Myometrial cell (primary cell): ENCODE measurements around a stretch of chr1.

- RAMPAGE, long total RNA, result no peak
These were observed 43.8 kb downstream of the TAFA3 start for GRCh38 chr1:112762379-112763109.

DNA sequence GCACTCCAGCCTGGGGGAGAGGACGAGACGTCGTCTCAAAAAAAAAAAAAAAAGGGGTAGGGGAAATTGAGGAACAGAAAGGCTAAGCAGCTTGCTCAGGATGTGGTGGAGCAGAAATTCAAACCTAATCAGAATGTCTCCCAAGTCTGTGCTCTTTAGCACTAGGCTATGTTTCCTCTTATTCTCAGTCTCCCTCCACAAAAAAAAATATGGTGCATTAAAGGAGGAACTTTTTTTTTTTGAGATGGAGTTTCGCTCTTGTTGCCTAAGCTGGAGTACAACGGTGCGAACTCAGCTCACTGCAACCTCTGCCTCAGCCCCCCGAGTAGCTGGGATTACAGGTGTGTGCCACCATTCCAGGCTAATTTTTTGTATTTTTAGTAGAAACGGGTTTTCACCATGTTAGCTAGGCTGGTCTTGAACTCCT, 114.1 kb downstream of the SLC16A1 start:
- RAMPAGE, long total RNA, result no peak

GRCh38 chr1:112871142-112871460, 84.9 kb downstream of the SLC16A1 start:
- RAMPAGE, long total RNA, result no peak

DNA sequence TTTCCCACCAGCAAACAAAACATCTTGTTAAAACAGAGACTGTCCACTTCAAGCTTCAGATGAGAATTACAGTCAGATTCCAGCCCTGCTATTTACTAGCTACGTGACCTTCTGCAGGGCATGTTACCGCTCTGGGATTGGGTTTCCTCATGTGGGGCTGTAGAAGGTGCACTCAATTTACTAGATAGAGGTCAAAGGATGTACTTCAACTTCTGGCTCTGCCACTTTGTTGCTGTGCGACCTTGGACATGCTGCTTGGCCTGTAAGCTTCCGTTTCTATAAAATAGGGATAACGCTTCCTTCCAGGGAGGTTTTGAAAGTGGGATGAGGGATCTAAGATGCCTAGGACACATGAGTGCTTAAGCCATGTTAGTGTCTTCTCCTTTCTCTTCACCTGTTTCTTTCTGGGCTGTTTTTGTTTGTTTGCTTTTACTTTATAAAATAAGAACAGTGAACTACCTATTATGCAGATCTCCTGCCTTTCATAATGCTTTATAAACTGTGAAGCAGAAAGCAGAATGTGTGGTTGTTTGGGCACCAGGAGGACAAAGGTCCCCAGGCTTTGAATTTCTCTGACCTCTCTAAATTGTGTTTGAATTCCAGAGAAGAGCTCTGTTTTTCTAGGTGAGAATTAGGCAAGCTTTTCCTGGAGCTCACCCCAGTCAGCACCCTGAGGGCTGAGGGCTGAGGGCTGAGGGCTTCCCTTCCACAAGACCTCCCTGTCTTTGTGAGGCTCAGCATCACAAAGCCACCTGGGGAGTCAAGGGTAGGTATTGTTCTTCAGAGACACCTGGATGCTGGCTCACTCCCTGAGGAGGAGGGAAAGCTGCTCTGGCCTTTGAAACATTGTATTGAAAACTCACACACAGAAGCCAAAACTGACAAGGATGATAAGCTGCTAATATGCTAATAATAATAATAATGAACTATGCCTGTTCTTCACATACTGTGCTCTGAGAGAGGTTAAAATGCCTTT, 45.7 kb upstream of the LRIG2 start:
- RAMPAGE, long total RNA, result no peak

DNA sequence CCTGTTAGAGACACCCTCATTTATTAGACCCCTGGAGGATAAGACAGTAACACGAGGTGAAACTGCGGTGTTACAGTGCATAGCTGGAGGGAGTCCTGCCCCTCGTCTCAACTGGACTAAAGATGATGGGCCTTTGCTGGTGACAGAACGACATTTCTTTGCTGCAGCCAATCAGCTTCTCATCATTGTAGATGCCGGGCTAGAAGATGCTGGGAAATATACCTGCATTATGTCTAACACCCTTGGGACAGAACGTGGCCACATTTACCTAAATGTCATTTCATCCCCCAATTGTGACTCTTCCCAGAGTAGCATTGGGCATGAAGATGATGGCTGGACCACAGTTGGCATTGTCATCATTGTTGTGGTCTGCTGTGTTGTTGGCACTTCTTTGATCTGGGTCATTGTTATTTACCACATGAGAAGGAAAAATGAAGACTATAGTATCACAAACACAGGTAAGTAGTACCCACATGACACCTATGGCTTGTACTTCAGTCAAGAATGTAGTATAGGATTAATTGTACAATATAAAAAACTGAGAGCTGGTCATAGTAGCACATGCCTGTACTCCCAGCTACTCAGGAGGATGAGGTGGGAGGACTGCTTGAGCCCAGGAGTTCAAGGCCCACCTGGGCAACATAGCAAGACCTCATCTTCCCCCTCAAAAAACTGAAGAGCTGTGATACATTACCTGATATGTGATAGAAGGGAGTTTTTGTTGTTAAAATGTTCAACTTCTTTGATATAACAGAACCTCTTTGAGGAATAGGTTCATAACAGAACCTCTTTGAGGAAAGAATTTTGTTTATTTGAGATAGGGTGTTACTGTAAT, 41.6 kb downstream of the LRIG2 start:
- RAMPAGE, long total RNA, result no peak

GRCh38 chr1:113206823-113207580, 134.0 kb downstream of the LRIG2 start:
- RAMPAGE, long total RNA, result no peak

- RAMPAGE, long total RNA, result no peak
These were observed 147.8 kb upstream of the MAGI3 start for GRCh38 chr1:113242457-113243010.

- RAMPAGE, long total RNA, result no peak
These were observed 48.0 kb downstream of the MAGI3 start for GRCh38 chr1:113438194-113438753.

DNA sequence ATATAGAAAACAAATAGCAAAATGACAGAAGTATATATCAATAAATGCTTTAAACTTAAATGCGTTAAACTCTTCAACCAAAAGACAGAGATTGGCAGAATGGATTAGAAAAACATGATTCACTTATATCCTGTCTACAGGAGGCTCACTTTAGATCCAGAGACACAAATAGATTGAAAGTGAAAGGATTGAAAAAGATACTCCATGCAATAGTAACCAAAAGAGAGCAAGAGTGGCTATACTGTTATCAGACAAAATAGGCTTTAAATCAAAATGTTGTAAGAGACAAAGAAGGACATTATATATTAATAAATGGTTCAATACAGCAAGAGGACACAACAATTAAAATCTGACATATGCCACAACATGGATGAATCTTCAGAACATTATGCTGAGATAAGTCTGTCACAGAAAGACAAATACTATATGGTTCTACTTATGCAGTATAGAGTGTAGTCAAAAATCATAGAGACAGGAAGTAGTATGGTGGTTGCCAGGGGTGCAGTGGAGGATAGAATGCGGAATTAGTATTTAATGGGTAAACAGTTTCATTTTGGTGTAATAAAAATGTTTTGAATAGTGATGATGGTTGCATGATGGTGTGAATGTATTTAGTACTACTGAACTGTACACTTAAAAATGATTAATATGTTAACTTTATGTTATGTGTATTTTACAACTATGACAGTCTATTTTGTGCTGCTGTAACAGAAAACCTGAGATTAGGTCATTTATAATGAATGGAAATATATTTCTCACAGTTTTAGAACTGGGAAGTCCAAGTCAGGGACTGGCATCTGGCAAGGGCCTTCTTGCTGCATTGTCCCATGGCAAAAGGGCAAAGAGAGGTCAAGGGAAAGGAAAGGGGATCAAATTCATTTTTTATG, 56.4 kb downstream of the MAGI3 start:
- RAMPAGE, long total RNA, result no peak

GRCh38 chr1:113506371-113507122, 116.2 kb downstream of the MAGI3 start:
- RAMPAGE, long total RNA, result no peak

DNA sequence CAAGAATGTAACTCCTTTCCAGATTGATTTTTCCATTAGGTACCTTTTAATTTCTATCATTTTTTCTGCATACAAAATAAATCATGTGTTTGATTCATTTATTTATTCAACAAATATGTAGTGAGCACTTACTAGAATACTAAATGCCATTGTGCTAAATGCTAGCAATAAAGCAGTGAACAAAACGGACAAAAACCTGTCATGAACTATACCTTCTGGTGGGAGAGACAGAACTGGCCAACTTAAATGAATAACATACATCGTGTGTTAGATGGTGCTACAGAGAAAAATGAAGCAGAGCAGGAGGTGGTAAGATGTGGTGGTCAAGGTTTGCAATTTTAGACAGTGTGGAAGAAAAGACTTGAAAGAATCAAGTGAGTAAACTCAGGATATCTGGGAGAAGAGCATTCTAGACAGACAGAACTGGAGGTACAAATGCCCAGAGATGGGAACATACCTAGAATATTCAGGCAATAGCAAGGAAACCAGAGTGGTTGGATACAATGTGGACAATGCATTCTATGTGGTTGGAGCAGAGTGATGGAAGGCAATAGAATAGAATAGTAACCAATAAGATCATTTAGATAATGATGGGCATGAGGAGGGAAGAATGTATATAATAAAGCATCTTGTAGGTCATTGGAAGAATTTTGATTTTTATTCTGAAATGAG, 171.3 kb downstream of the PHTF1 start:
- RAMPAGE, long total RNA, result no peak

GRCh38 chr1:113965877-113966490, 13.3 kb upstream of the OLFML3 start:
- RAMPAGE, long total RNA, result no peak

DNA sequence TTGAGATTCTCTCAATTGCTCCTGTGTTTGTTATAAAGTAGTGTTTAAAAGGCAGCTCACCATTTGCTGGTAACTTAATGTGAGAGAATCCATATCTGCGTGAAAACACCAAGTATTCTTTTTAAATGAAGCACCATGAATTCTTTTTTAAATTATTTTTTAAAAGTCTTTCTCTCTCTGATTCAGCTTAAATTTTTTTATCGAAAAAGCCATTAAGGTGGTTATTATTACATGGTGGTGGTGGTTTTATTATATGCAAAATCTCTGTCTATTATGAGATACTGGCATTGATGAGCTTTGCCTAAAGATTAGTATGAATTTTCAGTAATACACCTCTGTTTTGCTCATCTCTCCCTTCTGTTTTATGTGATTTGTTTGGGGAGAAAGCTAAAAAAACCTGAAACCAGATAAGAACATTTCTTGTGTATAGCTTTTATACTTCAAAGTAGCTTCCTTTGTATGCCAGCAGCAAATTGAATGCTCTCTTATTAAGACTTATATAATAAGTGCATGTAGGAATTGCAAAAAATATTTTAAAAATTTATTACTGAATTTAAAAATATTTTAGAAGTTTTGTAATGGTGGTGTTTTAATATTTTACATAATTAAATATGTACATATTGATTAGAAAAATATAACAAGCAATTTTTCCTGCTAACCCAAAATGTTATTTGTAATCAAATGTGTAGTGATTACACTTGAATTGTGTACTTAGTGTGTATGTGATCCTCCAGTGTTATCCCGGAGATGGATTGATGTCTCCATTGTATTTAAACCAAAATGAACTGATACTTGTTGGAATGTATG, 4.9 kb upstream of the OLFML3 start:
- RAMPAGE, long total RNA, result no peak

DNA sequence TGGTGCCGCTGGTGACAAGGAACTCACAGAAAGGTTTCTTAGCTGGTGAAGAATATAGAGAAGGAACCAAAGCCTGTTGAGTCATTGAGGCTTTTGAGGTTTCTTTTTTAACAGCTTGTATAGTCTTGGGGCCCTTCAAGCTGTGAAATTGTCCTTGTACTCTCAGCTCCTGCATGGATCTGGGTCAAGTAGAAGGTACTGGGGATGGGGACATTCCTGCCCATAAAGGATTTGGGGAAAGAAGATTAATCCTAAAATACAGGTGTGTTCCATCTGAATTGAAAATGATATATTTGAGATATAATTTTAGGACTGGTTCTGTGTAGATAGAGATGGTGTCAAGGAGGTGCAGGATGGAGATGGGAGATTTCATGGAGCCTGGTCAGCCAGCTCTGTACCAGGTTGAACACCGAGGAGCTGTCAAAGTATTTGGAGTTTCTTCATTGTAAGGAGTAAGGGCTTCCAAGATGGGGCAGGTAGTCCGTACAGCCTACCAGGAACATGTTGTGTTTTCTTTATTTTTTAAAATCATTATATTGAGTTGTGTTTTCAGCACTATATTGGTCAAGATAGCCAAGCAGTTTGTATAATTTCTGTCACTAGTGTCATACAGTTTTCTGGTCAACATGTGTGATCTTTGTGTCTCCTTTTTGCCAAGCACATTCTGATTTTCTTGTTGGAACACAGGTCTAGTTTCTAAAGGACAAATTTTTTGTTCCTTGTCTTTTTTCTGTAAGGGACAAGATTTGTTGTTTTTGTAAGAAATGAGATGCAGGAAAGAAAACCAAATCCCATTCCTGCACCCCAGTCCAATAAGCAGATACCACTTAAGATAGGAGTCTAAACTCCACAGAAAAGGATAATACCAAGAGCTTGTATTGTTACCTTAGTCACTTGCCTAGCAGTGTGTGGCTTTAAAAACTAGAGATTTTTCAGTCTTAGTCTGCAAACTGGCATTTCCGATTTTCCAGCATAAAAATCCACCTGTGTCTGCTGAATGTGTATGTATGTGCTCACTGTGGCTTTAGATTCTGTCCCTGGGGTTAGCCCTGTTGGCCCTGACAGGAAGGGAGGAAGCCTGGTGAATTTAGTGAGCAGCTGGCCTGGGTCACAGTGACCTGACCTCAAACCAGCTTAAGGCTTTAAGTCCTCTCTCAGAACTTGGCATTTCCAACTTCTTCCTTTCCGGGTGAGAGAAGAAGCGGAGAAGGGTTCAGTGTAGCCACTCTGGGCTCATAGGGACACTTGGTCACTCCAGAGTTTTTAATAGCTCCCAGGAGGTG, 3.2 kb upstream of the OLFML3 start:
- RAMPAGE, long total RNA, result no peak

GRCh38 chr1:113979824-113980660, 768 bp downstream of the OLFML3 start:
- RAMPAGE, long total RNA, result no peak

- RAMPAGE, long total RNA, result no peak
These were observed 3.0 kb downstream of the OLFML3 start for GRCh38 chr1:113981916-113982965.

DNA sequence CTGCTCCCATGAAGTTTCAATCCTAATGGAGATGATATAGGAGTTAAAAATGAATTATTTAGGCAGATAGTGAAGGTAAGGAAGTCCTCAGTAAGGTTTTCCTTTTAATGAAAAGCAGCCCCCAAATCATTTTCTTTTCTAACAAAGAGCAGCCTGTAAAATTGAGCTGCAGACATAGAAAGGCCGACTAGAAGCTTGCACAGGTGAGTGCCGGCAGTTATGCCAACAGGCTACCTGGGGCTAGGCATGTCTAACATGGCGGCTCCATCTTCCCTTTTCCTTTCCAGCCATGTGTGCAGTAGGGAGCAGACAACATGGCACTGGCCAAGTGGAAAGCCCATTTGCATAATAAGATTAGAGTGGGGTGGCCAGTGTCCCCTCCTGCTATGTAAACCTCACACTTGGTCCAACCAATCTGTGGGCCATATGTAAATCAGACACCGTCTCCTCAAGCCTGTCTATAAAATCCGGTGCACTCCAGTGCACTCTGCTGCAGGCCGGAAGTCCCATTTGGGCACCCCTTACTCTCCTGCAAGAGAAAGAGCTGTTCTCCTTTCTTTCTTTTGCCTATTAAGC, 43.9 kb downstream of the OLFML3 start:
- RAMPAGE, long total RNA, result no peak

DNA sequence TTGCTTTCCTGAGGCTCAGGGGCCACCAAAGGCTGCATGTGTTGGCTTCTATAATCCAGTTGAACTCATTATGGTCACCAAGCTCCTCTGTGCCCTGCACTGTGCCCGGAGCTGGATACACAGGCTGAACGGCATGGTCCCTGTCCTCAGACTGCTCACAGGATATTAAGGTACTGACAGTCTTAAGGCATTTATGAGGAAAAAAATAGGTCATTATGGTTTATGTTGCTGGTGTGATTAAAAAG, 117.1 kb upstream of the SYT6 start:
- RAMPAGE, long total RNA, result no peak

- RAMPAGE, long total RNA, result no peak
These were observed 115.4 kb downstream of the TRIM33 start for GRCh38 chr1:114395284-114396272.

DNA sequence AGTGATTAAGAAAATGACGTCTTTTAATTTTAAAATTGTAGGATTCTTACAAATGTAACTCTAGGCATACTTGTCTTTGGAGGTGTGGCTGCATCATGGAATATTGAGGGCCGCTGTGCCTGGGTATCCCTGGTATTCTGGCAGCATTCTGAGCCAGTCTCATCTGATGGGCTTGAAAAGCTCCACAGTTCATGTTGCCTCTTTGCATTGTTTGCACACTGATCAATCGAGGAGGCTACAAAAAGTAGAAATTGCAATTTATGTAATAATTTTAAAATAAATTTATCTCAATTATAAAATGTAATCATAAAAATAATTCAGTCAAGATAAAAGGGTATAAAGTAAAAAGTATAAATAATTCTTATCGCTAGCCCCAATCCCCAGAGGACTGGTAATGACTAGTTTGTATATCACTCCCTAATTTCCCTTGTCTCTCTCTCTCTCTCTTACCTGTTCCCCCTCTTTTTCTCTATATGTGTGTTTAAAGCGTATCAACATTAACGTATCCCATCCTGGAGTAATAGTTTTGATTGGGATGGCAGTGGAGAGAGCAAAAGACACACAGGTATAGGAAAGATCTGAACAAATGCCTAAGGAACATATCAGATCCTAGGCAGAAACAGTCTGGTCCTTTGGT, 86.4 kb downstream of the TRIM33 start:
- RAMPAGE, long total RNA, result no peak